Mammary microvascular endothelial cell (primary cell): ENCODE results near the genes DNASE2B and COL24A1.

GRCh38 chr1:84301828-84302538 is 475 bp downstream of the SAMD13 start:
- RAMPAGE, long total RNA = no peak

- RAMPAGE, long total RNA = no peak
Measured at GRCh38 chr1:84321721-84322115, 20.2 kb downstream of the SAMD13 start.

- RAMPAGE, long total RNA = no peak
Measured at GRCh38 chr1:84398213-84398652, at the start of gene DNASE2B. Gene DNASE2B (plus strand): TSS chr1:84398484.

DNA sequence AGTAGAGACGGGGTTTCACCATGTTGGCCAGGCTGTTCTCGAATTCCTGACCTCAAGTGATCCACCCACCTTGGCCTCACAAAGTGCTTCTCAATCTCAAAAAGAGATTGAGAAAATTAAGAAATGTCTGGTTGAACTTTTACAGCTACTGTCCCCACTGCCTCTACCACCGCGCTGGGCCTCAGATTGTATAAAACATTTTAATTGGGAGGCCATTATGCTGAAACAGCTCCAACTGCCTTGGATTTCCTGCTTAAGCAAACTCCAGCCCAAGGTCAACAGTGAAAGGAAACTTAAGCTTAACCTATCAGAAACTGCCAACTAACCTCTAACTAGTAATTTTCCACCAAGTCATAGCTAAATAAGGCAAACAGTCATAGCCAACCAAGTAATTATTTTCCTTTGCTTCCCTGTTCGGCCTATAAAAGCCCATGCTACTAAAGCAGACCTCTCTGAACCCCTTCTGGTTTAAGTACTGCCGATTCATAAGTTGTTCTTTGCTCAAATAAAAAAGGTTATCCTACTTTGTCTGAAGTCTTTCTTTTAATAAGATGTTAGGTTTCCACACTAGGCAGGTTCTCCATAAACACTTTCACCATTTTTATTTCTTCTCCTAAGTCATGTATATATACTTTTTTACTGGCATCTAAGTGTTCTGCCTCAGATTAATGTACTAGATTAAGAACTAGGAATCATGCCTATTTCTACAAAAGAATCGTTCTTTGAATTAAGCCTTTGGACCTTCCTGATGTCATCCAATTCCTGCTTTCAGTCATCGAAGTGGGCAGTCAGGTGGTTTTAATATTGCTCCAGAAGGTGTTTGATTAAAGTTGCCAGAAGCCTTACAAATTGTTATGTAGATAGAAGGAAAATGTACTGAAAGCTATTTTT is 1.1 kb downstream of the CTBS start:
- RAMPAGE, long total RNA = no peak

GRCh38 chr1:84583242-84583581 is 9.0 kb upstream of the CTBS start:
- RAMPAGE, long total RNA = no peak

DNA sequence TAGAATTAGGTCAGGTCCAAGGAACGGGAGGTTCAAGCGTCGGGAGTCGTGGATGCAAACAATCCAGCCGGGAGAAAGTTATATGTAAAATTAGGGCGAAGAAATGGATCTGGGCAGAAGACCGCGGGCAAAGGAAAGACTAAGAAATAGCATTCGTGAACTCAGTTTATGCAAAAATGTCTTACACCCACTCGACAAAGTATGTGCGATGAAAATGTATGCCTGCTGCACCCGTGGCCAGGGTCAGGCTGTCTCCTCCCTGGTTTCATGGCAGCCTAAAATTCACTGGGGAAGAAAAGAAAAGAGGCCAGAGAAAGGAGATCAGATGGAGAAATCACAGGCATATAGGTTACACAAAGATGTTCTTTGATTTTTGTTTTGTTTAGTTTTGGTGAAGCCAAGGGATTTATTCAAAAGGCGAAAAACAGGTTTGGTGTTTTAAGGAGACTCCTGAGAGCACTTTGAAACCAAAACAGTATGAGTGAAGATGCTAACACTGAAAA is 780 bp upstream of the SSX2IP start:
- RAMPAGE, long total RNA = no peak

GRCh38 chr1:84693208-84693378 is 2.8 kb upstream of the SSX2IP start:
- RAMPAGE, long total RNA = no peak

DNA sequence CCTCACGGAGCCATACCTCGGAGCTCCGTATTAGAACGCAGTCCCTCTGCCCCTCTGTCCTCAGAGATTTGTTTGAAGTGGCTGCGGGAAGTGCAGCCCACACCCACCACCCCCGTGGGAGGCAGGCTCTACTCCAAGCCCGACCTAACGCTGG is 338 bp upstream of the LPAR3 start:
- RAMPAGE, long total RNA = no peak

- RAMPAGE, long total RNA = no peak
Measured at GRCh38 chr1:85177403-85178275, 23.2 kb downstream of the SYDE2 start.

GRCh38 chr1:85577691-85577788 is 3.0 kb upstream of the CCN1 start:
- RAMPAGE, long total RNA = no peak

- RAMPAGE, long total RNA = no peak
Measured at GRCh38 chr1:86156585-86157302, at the start of gene COL24A1. Gene COL24A1 (minus strand): TSS chr1:86156772.

- RAMPAGE, long total RNA = no peak
Measured at GRCh38 chr1:86714063-86714453, 9.7 kb downstream of the SH3GLB1 start.

GRCh38 chr1:87121818-87122173 is 206.9 kb upstream of the LMO4 start:
- RAMPAGE, long total RNA = no peak

- RAMPAGE, long total RNA = no peak
Measured at GRCh38 chr1:87329576-87329793, 805 bp downstream of the LMO4 start.

DNA sequence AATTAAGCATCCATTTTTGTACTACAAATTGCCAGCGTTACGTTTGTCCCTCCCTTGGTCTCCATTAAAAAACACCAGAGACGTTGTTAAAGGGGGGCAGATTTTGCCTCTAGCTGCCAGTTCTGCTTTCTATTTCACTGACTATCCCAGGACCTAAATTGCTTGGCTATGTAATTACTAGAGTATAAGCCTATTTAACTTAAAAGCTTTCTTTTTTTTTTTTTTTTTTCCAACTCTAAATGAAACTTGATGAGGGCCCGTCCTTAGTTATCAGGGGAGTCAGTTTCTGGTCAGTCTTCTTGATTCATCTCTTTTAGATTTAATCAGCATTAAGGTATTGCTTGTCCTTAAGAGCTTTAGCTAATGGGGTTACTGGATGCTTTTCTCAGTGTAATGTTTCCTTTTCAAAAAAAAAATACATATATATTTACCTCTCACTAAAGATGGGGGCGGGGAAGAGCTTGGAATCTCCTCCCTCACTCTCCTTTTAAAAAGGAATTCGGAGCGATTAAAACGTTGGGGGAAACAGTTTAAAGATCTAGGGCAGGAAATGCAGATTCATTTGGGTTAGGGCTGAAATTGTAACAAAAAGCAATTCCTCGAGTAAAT is 1.2 kb downstream of the LMO4 start:
- RAMPAGE, long total RNA = no peak

GRCh38 chr1:88661205-88661476 is 22.9 kb upstream of the PKN2 start:
- RAMPAGE, long total RNA = no peak

DNA sequence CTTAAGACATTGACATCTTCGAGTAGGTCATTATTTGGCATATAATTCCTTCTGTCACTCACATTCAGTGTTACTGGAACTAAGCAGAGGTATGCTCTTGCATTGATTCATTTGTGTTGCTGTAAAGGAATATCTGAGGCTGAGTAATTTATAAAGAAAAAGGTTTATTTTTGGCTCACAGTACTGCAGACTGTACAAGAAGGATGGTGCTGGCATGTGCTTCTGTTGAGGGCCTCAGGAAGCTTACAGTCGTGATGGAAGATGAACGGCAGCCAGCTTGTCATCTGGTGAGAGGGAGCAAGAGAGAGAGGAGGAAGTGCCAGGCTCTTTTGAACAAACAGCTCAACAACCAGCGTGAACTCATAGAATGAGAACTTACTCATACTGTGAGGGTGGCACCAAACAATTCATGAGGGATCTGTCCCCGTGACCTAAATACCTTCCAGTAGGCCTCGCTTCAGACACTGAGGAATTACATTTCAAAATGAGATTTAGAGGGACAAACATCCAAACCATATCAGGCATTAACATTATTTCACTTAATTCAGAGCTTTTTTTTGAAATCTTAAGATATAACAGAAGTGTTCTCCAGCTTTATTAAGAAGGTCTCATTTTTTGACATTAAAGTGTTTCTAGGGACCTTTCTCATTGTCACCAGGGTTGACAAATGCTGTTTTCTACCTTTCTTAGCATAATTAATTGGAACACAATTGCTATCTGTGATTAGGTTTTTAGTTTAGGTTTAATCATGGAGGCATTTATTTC is 84.8 kb downstream of the PKN2 start:
- RAMPAGE, long total RNA = no peak

GRCh38 chr1:88773950-88774651 is 90.0 kb downstream of the PKN2 start:
- RAMPAGE, long total RNA = no peak

DNA sequence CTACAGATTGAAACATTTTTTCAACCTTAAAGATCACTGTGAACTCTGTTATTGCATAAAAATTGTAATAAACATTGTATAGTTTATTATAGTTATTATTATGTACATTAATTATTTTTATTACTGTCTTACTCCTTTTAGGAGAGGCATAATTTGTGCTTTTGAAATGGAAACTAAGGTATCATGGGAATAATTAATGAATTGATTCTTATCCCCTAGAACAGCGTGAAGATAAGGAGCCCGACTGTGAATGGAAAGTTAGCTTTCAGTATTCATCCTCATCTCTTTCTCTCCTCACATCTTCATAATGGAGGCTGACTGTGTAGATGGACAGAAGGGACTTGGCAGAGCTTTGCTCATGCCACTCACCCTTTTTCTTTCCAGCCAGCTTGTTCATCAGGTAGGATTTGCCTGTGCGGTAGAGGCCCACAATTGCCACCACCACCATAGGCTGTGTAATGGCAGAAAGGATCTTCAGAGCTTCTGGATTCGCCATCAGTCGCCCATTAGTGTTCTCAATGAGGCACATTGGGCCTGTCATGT is 2.3 kb downstream of the GBP1 start:
- RAMPAGE, long total RNA = no peak

GRCh38 chr1:89068167-89068695 is 3.2 kb upstream of the GBP1 start:
- RAMPAGE, long total RNA = no peak